Airway epithelial cell (primary cell): ENCODE measurements around the genes SULT1A2 and CD19.

GRCh38 chr16:28103609-28104238 lies 40.2 kb upstream of the GSG1L start:
- RAMPAGE, long total RNA: no peak

- RAMPAGE, long total RNA: no peak
Observed at GRCh38 chr16:28150593-28151671, 60.8 kb downstream of the XPO6 start.

- RAMPAGE, long total RNA: no peak
Observed at GRCh38 chr16:28165603-28166222, 46.1 kb downstream of the XPO6 start.

DNA sequence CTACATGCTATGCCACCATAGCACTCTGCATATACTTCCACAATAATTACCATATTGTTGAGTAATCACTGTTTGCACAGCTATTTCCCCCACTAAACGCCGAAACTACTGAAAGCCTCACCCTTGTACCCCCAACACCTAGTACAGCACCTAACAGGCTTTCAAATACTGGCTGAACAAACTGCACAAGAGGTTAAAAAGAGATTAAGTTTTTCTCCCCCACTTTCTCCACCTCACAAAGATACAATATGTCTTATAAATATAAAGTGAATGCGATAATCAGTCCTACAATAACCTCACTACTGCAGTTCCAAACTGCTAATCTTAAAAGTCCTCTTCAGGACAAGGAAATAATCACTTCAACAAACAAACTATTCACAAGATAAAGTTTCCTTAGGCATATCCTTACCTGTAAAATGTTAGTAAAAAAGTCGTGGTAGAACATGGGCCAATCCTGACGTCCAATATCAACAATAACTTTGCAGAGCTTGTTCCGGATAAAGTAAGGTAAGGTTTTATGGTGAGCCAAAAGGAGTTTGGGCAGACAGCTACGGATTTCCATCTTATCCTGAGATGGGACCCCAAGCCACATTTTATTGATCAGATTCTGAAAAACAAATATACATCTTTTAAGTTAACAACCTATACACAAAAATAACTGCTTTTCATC lies 36.1 kb downstream of the XPO6 start:
- RAMPAGE, long total RNA: no peak

DNA sequence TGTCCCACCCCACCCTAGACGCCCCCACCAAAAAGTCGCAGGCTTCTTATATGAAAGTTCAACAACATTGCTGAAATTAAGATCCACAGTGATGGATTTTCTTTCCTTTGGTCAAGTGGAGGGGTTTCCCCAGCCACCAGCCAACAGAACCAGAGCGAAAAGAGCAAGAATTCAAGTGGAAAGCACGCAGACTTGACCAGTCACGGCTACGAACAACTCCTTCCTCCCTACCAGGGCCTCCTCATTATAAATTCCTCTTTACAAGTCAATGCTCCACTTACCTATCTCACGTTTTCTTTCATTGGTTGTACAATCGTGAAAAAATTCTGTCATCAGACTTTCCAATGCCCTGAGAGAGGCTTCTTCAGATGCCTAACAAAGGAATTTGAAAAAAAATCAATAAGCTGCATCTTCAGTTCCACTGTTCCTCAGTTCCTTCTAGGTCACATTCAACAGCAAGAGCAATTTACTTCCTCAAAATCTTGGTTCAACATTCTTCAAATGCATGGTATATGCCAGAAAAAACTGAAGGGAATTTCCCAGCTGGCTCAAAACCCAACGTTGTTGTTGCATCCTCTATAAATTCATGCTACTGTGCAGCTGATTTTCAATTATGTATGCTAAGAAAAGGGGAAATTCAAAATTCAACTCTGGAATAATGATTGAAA lies 31.0 kb downstream of the XPO6 start:
- RAMPAGE, long total RNA: no peak

- RAMPAGE, long total RNA: no peak
Observed at GRCh38 chr16:28572625-28572973, 18.9 kb downstream of the SGF29 start.

DNA sequence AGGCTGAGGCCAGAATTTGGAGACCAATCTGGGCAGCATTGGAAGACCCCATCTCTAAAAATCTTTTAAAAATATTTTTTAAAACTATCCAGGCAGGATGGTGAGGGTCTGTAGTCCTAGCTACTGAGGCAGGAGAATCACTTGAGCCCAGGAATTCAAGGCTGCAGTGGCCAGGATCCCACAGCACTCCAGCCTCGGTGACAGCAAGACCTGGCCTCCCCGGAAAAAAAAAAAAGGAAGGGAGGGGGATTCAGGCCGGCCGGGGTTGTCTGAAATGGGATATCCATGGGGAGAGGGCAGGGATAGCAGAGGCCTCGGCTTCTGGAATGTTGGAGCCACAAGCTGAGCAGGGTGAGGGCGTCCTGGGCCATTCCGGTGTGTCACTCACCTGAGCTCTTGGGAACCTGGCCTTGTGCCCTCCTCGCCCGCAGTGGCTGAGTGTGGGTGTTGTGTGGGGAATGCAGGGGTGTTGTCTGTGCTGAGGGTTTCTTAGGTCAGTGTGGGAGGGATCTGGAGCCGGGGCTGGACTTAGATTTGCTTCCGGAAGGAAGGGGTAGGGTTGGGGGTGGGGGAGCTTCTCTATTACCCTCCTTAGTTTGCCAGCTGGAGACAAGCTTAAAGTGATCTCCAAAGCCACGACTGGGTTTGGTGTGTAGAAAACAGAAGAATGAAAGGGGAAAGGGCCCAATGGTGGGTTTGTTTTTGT lies at the start of gene SULT1A2:
SULT1A2 (minus strand) TSS at position 442 of the 706 bp plus-strand sequence.
- RAMPAGE, long total RNA: no peak

DNA sequence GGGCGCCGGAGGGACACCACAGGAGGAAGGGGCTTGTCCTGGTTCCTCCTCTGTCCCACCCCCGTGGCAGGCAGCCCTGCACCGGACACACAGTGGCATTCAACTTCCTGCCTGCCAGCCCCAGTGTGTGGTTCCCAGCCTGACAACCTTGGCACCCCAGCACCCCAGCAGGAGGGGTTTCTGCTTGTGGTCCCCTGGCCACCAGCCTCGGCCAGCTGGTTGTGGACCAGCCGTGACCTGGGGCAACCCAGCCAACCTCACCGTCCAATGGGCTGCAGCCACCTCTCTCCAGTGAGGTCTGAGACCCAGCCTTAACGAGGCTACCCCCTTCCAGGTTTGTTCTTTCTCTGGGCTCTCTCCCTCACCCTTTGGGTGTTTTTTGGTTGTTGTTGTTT lies 22.8 kb upstream of the EIF3C start:
- RAMPAGE, long total RNA: no peak

DNA sequence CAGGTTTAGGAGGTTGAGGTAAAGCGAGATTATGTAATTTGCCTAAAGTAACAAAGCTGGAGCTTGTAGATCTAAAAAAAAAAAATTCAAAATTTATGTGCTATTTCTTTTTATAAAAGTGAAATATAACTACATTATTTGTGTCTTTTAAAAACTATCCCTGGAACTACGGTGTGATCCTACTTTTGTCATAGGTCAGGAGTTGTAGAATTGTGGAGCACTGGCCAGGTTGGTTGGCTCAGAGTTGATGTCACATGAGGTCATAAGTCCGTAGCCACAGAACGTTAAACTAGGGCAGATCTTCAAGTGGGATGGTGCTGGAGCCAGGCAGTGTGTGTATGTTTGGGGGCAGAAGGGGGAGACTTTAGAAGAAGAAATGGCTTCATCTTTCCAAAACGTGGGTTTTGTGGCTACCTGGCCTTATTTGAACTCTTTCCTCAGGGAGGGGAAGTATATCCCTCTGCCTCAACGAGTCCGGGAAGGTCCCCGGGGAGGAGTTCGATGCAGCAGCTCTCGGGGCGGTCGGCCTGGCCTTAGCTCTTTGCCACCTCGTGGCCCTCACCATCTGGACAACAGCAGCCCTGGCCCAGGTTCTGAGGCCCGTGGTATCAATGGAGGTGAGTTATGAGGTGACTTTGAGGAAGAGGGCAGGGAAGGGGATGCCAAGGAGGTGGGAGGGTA lies 7.5 kb downstream of the ATXN2L start:
- RAMPAGE, long total RNA: no peak

- RAMPAGE, long total RNA: no peak
Observed at GRCh38 chr16:28842595-28843373, 3.4 kb downstream of the TUFM start.

- RAMPAGE, long total RNA: no peak
Observed at GRCh38 chr16:28859137-28859600, 4.5 kb upstream of the SH2B1 start.

DNA sequence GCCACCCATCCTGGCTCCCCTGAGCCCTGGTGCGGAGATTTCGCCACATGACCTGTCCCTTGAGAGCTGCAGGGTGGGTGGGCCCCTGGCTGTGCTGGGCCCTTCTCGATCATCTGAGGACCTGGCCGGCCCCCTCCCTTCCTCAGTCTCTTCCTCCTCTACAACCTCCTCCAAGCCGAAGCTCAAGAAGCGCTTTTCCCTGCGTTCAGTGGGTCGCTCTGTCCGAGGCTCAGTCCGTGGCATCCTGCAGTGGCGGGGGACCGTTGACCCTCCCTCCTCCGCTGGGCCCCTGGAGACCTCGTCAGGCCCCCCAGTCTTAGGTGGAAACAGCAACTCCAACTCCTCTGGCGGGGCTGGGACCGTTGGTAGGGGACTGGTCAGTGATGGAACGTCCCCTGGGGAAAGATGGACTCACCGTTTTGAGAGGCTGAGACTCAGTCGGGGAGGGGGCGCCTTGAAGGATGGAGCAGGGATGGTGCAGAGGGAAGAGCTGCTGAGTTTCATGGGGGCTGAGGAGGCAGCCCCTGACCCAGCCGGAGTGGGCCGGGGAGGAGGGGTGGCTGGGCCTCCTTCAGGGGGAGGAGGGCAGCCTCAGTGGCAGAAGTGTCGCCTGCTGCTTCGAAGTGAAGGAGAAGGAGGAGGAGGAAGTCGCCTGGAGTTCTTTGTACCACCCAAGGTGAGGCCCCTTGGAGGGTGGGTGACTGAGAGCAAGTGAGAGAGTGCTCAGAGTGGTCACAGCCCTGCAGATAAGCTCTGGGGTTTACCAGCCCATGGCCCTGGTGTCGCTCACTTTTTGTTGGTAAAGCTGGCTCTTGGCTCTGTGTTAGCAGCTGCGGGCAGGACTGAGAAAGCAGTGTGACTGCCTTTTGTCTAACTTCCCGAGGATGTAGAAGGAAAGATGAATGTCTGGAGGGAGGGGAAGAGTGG lies 3.0 kb downstream of the SH2B1 start:
- RAMPAGE, long total RNA: no peak

GRCh38 chr16:28876152-28876624 lies 2.1 kb upstream of the ATP2A1 start:
- RAMPAGE, long total RNA: no peak

GRCh38 chr16:28931701-28932224 lies at the start of gene CD19:
Gene CD19 (plus strand): TSS chr16:28931971.
- RAMPAGE, long total RNA: no peak

DNA sequence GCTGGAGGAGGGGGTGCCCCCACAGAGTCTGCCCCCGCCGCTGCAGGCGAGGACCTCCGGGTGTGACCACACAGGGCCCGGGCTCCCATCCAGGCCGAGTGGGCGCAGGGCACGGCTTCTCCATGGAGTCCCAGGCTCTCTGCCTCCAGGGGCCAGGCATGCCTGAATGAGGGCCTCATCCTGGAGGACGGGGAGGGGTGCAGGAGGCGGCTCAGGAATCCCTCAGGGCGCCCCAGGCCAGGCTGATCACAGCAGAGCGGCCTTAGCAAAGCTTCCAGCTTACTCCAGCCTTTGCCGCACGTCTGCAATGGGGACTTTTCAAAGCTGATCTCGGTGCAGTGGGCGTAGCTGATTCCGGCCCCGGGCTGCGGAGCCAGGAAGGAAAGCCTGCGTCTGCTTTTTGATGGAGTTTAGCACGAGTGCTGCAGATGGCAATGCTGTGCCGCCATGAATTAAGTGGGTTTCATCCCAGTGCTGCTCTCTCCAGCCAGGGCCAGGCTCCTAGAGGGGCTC lies 146.5 kb downstream of the LAT start:
- RAMPAGE, long total RNA: no peak

DNA sequence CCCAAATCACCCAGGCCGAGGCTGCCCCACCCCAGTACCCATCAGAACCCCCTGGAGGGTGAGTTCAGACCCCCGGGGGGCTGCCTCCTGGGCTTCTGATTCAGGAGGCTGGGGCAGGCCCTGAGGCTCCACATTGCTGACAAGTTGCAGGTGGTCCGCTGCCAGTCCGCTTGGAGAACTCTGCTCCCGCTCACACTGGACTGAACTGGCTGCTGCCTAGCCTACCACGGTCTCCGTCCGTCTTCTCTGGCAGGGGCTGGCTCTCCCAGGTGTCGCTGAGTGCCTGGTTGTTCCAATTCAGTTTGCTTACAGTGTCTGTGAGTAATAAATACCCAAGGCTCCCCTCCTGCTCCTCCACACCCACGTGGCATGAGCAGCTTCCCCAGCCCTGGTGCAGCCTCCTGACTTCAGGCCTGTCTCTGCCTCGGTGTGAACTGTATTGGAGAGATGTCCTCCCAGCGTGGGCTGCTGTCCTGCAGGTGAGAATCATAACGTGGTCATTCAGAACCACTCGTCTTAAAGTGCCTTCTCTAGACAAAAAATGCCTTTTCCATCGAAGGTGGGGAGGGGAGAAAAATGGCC lies 163.4 kb downstream of the LAT start:
- RAMPAGE, long total RNA: no peak

GRCh38 chr16:29153715-29154591 lies 169.1 kb downstream of the LAT start:
- RAMPAGE, long total RNA: no peak

DNA sequence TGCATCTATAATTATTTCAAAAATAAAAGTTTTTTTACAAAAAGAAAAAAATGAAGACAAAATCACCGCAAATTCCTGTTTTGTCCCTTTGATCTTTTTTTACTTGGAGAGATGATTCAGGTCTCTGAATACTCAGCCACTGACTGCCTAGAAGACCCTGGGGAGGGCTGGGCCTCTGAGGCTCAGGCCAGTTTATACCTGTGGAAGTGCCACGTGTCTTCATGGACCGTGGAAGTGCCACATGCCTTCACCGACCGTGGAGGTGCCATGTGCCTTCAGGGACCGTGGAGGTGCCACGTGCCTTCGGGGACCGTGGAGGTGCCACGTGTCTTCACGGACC lies 170.6 kb downstream of the LAT start:
- RAMPAGE, long total RNA: no peak

GRCh38 chr16:29172449-29172896 lies 187.6 kb downstream of the LAT start:
- RAMPAGE, long total RNA: no peak

DNA sequence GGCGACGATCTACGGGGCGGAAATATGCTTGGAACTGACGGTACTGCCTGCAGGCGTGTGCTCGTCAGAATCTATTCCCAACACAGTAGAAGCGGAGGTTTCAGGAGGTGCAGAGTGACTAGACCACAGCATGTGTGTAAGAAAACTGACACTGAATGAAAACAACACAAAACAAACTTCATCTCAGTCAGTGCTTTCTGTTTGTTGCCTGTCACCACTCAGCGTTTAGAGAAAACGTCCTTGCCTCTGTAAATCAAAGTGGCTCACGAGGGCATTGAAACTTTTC lies 210.3 kb downstream of the LAT start:
- RAMPAGE, long total RNA: no peak